ENCODE data around the genes WDR74 and PLAAT3.

DNA sequence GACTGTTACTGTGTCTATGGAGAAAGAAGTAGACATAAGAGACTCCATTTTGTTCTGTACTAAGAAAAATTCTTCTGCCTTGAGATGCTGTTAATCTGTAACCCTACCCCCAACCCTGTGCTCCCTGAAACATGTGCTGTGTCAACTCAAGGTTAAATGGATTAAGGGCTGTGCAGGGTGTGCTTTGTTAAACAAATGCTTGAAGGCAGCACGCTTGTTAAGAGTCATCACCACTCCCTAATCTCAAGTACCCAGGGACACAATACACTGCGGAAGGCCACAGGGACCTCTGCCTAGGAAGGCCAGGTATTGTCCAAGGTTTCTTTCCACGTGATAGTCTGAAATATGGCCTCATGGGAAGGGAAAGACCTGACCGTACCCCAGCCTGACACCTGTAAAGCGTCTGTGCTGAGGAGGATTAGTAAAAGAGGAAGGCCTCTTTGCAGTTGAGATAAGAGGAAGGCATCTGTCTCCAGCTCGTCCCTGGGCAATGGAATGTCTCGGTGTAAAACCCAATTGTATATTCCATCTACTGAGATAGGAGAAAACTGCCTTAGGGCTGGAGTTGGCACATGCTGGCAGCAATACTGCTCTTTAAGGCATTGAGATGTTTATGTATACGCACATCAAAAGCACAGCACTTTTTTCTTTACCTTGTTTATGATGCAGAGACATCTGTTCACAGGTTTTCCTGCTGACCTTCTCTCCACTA, 10.5 kb upstream of the ASRGL1 start:
- PRO-cap, result no peak

GRCh38 chr11:62445420-62445733, 26.5 kb downstream of the SCGB1A1 start:
- PRO-cap, result no peak

GRCh38 chr11:62514547-62514938, 32.1 kb downstream of the AHNAK start:
- PRO-cap, result no peak

DNA sequence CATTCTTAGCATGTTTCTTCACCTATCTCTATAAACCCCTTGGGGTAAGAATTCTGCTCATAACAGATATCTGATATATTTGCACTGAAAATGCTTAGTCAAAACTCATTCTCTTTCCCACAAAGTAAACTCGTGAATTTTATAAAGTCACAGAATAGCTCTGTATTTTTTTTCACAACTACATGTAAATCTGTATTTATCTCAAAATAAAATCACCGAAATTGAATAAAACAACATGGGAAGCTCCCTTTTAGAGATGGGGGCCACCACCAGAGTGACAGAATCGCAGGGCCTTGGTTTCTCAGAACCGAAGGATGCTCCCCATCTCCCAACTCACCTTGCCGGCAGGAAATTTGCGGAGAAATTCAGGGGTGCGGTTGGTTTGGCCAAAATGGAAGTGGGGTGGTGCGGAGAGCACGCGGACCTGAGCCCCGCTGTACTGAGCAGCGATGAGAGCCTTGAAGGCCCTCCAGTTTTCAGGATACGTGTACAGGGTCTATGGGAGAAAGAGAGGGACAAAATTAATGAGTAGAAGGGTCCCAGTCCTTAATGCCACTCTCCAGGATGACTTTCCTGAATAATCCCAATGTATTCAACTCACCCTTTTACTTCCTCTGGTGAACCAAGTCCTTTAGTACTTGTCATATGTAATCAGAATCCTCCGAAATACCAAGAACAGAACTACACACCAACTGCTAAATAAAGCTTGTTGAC, 1.3 kb downstream of the EEF1G start:
- PRO-cap, result no peak

GRCh38 chr11:62575115-62575471, 1.4 kb upstream of the EEF1G start:
- PRO-cap, result no peak

GRCh38 chr11:62575472-62575958, 1.8 kb upstream of the EEF1G start:
- PRO-cap, result no peak

GRCh38 chr11:62602194-62602727, 596 bp upstream of the MTA2 start:
- PRO-cap, result bidirectional peak, plus-strand start at chr11:62602482, minus-strand start at chr11:62602146; bidirectional peak, plus-strand start at chr11:62602669, minus-strand start at chr11:62602570

DNA sequence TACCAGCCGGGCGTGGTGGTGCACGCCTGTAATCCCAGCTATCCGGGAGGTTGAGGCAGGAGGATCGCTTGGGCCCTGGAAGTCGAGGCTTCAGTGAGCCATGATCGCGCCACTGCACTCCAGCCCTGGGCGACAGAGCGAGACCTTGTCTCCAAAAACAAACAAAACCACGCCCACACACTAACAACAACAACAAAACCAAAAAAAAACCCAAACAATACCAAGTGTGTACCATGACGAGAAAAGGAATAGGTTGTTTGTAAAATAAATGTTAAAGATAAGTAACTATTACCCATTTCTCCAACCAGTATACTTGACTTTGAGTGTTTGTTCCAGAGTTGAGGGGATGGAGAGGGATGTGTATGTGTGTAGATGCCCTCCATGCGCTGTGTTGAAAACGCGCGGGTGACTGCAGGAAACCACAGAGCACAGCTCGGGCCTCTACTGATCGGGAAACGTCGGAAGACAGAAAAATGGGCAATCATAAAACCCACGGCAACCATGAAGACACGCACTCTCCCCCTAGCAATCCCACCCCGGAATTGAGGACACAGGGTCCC, 445 bp upstream of the UQCC3 start:
- PRO-cap, result unidirectional peak, plus-strand start at position 341 of the sequence; unidirectional peak, plus-strand start at position 428 of the sequence

- PRO-cap, result no peak
Measured at GRCh38 chr11:62712929-62713609, 5.6 kb downstream of the GNG3 start.

DNA sequence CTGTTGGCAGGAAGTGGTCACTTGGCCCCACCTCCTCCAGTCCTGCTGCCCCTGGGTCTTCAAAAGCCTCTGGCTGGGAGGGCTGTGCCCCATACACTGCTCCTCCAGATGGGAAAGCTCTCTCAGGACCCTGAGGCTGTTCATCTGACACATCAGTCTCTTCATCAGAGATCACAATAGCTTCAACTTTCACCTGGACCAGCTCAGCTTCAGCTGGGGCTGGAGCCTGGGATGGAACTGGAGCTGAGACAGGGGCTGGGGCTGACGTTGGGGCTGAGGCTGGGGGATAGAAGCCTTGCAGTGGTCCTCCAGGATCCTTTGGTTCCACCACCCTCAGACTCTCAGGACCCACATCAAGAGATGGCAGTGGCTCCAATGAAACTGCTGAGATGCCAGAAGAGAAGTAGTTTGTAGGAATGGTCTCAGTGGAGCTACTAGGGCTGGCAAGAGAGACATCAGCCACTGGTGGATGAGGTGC, 1.4 kb downstream of the ZBTB3 start:
- PRO-cap, result no peak

- PRO-cap, result no peak
Measured at GRCh38 chr11:62795557-62796848, 4.2 kb upstream of the TMEM223 start.

GRCh38 chr11:62839439-62839977, at the start of gene WDR74:
Gene WDR74 (minus strand): TSS chr11:62839590.
- PRO-cap, result bidirectional peak, plus-strand start at chr11:62839654, minus-strand start at chr11:62839567

DNA sequence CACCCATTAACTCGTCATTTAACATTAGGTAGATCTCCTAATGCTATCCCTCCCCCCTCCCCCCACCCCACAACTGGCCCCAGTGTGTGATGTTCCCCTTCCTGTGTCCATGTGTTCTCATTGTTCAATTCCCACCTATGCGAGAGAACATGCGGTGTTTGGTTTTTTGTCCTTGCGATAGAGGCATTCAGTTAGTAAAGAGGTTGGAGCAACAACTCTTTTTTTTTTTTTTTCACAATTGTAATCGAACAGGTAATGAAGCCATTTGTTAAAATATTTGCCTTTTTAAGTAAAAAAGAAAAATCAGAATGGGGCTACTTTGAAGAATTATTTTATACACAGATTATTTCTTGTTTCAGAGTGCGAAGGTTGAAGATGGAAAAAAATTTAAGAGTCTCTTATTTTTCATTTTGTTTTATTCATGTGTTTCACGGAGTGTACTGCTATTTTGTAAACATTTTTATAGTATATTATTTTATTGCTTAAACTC, 2.2 kb upstream of the SLC22A25 start:
- PRO-cap, result no peak

DNA sequence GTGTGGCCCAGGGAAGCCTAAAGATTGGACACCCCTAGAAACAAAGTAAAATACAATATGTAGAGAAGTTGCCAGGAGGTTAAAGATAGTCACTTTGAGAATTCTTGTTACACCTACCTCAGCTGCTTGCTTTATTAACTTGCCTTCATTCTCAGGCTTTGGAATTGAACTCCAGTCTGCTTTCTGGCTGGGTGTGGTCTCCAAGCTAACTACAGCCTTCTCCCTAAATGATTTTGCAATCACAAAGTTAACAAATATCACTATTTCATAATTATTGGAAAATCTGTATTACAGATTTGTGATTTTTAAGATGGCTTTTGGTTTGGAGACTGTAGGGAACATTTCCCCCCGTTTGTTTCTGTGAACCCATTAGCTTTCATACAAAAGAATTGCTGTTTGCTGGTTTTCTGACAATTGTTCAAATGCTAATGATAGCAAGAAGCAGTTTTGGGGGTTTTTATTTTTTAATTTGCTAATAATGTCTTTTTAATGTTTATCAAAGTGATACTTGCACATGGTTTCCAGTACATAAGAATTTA, 2.1 kb downstream of the PLAAT5 start:
- PRO-cap, result no peak

DNA sequence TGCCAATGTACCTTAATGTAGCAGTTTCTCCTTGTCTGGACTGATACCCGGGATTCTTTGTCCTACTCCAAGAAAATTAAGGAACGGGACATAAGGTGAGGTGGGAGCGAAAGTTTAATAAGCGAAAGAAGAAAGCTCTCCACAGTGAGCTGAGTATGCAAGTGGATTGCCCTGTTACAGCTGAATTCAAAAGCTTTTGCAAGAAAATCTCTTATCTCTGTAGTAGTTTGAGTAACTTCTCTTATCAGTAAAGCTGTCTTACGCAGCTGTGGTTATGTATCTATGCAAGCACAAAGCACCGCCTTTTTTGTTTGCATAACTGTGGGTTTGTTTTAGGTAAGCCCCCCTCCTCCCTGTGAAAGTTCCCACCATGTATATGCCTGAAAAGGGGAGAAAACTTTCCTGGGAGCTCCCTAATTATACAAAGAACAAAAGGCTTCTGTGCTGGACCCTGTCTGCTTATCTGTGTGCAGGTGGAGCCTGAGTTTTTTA, 672 bp upstream of the PLAAT5 start:
- PRO-cap, result no peak

DNA sequence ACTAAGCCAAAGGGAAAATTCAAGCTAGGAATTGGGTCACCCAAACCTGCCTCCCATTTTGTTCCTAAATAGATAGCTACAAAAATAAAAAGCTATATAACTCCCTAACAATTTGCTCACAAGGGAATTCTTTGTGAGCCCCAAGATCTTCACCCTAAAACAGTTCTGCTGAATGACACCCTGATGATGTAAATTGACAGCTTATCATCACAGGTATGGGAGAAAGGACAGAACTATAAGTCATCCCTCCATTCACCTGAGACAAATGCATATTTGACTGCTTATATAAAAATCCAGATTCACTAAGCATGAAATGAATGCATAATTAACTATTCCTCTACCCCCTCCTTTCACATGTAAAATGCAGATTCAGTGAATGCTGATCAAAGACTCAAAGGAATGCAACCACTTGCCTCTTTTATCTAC, 4.7 kb upstream of the PLAAT4 start:
- PRO-cap, result no peak

DNA sequence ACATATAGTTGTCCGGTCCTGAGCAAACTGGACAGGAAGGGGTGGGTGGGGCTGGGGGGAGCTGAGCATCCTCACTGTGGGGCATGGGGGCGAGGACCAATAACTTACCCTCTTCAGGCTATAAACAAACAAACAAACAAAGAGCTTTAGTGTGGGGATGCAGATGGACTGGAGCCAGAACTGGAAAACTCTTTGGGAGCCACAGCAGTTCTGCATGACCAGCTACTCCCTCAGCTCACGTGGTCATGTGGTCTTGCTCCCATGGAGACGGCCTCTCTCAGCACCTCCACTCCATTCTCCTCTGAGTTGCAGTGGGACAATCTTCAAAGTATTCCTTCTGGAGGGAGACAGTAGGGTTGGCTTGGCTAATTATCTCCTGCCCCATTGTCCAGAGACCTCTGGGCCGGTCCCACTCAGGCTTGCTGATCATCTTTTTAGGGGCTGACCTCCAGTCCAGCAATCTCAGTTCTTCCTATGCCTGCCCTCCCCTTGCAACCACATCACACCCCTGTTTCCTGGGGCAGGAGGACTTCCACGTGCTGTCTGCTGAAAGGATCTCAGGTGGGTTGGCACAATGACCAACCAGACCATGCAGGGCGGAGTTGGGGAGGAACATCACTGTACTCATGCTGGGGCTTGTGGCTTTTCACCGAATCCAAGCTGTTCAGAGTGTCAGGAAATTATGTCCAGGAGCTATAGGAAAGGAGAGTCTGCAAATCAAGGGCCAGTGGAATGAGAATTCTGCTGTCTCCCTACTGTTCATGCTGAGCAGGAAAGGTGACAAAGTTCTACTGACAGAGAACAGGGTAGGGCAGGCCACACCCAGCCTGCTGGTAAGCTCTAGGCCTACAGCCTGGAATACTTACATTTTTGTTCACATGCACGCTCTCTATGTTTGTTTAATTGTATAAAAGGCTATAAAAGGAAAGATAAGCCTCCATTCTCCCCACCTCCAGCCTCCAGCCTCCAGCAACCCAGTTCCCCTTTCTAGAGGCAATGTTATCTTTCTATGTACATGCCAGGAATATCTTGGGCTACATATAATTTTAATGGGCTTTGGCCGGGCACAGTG, 1.5 kb upstream of the PLAAT2 start:
- PRO-cap, result no peak

- PRO-cap, result no peak
Measured at GRCh38 chr11:63583218-63583829, 20.1 kb upstream of the PLAAT2 start.

- PRO-cap, result bidirectional peak, plus-strand start at chr11:63614622, minus-strand start at chr11:63614374
Measured at GRCh38 chr11:63613975-63614725, at the start of gene PLAAT3. Gene PLAAT3 (minus strand): TSS chr11:63614433.

DNA sequence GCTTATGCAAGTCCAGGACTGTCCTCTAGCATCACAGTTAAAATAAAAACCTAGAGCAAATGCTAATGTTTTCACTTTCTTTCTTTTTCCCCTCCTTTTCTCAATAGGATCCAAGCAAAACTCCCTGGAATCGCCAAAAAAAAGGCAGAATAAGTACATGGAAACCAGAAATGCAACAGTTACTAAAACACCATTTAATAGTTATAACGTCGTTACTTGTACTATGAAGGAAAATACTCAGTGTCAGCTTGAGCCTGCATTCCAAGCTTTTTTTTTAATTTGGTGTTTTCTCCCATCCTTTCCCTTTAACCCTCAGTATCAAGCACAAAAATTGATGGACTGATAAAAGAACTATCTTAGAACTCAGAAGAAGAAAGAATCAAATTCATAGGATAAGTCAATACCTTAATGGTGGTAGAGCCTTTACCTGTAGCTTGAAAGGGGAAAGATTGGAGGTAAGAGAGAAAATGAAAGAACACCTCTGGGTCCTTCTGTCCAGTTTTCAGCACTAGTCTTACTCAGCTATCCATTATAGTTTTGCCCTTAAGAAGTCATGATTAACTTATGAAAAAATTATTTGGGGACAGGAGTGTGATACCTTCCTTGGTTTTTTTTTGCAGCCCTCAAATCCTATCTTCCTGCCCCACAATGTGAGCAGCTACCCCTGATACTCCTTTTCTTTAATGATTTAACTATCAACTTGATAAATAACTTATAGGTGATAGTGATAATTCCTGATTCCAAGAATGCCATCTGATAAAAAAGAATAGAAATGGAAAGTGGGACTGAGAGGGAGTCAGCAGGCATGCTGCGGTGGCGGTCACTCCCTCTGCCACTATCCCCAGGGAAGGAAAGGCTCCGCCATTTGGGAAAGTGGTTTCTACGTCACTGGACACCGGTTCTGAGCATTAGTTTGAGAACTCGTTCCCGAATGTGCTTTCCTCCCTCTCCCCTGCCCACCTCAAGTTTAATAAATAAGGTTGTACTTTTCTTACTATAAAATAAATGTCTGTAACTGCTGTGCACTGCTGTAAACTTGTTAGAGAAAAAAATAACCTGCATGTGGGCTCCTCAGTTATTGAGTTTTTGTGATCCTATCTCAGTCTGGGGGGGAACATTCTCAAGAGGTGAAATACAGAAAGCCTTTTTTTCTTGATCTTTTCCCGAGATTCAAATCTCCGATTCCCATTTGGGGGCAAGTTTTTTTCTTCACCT, 10.1 kb downstream of the ZFTA start:
- PRO-cap, result no peak

Measured in ReNcell CX (cell line).